SK-N-MC (cell line): Measurements from ENCODE around the gene PRLR.

DNA sequence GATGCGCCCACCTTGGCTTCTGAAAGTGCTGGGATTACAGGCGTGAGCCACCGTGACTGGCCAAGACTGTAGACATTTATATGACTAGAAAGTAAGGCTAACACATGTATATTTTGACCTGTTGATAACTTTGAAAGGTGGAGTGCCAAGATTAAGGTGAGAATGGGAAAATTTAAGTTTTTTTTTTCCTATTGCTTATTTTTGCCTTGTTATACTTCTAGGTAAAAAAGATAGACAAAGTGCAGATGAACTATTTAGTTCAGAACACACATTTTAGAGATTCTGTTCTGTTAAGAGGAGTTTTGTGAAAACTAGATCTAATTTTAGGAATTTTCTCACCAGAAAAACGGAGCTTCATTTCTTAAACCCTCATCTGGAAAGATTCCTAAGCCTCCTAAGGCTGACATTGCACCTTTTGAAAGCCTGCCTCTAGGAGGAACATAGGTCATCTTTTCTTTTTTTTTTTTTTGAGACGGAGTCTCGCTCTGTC is 7.9 kb downstream of the SUB1 start:
- RRBS, result no CpG with 5 or more reads among the region's 6 CpGs

- RRBS, result no CpG with 5 or more reads among the region's 10 CpGs
These were observed 9.2 kb downstream of the SUB1 start for GRCh38 chr5:32594575-32594991.

- RRBS, result no CpG with 5 or more reads among the region's 4 CpGs
These were observed 297.6 kb downstream of the NPR3 start for GRCh38 chr5:33008740-33009132.

DNA sequence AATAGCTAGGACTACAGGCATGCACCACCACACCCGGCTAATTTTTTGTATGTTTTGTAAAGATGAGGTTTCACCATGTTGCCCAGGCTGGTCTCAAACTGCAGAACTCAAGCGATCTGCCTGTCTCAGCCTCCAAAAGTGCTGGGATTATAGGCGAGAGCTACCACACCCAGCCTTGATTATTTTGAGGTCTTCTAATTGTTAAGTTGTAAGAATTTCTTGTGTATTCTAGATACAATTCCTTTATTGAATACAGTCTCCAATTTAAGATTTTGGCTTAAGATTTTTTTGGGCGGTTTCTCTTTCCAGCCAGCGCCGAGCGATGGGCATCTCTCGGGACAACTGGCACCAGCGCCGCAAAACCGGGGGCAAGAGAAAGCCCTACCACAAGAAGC is 278.9 kb upstream of the TARS1 start:
- RRBS, result no CpG with 5 or more reads among the region's 11 CpGs

DNA sequence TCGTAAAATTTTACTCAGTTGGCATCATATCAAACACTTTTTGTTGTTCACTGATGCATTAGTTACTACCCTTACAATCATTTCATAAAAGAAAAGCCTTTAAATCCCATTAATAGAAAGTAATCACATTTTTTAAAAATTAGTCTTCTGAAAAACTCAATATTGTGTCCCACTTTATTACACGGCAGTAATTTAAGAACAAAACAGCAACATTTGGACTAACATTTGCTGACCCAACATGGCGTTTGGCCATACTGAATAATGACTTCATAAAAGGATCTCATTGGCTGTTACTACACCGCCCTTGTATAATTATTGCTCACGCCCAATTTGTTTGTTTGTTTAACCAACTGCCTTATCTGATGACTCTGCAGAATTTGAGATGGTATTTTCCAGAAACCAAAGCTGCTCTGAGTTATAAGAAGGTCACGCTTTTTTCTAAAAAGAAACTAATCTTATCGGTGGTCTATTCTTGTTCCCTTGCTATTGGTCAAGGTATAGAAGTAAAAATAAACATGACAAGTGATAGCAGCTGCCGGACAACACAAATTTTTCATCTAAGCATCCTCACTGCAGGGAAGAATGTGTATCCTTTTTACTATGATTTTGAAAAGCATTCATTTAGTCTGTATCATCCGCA is 200.2 kb upstream of the TARS1 start:
- RRBS, result no CpG with 5 or more reads among the region's 9 CpGs

DNA sequence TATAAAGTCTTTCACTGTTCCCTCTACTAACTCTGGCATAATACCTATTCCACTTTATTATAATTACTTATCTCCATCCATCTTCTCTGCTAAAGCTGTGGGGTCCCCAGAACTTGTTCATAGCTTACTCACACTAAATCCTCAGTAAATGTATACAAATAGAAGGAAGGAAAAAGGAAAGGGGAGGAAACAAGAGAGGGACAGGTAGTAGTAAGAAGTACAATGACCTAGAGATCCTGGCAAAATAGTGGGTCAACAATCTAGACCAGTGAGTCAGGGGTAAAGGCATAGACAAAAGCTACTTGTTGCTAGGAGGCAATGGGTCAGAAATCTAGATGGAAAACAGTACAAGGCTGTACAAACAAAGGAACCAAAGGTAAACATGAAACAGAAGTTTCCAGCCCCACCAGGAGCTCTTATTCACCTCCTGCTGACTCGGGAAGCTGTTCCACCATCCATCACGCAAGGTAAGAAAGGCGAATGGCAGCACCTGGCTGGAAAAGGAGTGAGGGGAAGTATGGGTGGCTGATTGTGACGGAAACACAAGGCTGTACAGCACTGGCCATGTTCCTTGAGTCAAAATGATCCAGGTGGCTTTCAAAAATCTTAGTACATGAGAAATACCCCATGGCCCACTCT is 70.6 kb upstream of the RAI14 start:
- RRBS, result no CpG with 5 or more reads among the region's 4 CpGs

- RRBS, result no CpG with 5 or more reads among the region's 5 CpGs
These were observed 70.0 kb upstream of the RAI14 start for GRCh38 chr5:34586059-34586509.

DNA sequence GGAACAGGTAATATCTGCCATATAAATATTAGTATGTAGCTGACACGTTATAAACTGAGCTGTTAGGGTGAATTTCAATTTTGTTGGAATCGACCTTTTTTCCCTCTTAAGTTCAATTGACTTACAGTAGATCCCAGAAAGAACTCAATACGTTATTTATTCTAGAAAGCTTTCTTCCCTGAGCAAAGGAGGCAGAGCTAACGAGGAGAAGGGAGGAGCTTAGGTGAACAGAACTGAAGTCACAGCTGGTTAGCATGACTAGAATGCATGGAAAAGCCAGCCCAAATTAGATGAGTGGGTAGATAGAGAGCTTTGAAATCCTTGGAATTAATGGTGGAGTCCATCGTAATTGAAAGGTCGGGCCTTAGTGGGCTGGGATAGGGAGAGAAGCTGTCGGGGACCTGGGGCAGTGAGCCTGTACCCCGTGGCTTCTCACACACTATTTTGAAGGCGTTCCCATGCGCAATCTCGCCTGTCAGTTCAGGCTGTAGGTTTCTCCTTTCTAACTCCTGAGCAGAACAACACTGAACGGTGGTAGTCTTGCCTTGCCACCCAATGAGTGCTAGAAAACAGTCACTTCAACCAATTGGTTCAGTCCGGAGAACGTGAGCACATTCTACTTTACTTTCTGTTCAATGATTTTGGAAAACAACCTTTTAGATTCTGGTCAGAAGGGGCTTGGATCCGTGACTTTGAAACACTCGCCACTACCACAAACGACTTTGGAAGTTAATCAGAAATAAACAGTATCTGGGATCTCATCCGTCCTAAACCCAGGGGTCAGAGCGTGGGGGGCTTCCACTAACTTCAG is 736 bp upstream of the RAI14 start:
- RRBS, result no CpG with 5 or more reads among the region's 19 CpGs

GRCh38 chr5:34657516-34658015 is 1.4 kb downstream of the RAI14 start:
- RRBS, result no CpG with 5 or more reads among the region's 20 CpGs

GRCh38 chr5:35230166-35230758 is at the start of gene PRLR:
Gene PRLR (minus strand): TSS chr5:35230487.
- RRBS, result 2% methylated on average over 5 of the region's 33 CpGs

DNA sequence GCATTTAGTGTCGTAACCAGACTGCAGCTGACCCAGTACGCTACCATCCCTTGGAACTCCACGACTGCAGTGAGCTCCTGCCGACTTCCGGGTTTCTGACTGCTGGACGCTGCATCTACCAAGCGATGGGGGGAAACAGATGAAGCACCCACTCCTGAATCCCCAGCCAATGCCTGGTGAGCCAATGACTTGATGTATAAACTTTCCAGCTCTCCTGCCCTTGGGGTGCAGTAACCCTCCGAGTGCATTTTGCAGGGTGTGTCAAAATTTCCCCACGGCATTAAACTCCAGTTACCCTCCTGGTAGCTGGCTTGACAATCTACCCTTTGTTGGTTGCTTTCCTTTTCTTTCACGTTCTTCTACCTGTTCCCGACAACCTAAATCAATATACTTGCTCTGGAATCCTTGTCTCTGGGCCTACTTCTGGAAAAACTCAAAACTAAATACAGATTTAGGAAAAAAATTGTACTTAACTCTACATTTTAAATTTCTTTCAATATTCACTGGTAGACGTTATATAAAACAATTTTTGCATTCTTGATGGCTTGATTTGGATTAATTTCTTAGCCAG is 174.6 kb upstream of the PRLR start:
- RRBS, result no CpG with 5 or more reads among the region's 12 CpGs

- RRBS, result no CpG with 5 or more reads among the region's 1 CpG
These were observed 39.5 kb upstream of the IL7R start for GRCh38 chr5:35817164-35817557.

GRCh38 chr5:35858713-35859953 is 2.4 kb downstream of the IL7R start:
- RRBS, result no CpG with 5 or more reads among the region's 7 CpGs

DNA sequence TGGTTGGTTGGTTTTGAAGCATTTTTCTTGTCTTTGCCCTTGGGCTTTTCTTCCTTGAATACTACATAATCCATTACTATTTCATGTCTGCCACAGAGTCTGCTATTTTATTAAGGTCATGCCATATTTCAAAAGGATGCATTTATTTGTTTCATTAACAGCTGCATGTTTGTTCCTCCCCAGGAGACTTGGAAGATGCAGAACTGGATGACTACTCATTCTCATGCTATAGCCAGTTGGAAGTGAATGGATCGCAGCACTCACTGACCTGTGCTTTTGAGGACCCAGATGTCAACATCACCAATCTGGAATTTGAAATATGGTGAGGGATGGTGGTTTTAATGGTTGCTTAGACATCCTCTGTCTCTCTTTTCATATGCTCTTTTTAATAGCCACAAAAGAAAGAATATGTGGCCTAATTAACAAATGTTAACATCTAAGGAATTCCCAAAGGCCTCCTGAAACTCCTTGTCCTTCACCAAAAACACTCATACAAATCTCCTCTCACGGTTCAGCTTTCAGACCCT is 4.0 kb downstream of the IL7R start:
- RRBS, result no CpG with 5 or more reads among the region's 2 CpGs

GRCh38 chr5:36240722-36241725 is 701 bp downstream of the NADK2 start:
- RRBS, result 1% methylated on average over 42 of the region's 78 CpGs

DNA sequence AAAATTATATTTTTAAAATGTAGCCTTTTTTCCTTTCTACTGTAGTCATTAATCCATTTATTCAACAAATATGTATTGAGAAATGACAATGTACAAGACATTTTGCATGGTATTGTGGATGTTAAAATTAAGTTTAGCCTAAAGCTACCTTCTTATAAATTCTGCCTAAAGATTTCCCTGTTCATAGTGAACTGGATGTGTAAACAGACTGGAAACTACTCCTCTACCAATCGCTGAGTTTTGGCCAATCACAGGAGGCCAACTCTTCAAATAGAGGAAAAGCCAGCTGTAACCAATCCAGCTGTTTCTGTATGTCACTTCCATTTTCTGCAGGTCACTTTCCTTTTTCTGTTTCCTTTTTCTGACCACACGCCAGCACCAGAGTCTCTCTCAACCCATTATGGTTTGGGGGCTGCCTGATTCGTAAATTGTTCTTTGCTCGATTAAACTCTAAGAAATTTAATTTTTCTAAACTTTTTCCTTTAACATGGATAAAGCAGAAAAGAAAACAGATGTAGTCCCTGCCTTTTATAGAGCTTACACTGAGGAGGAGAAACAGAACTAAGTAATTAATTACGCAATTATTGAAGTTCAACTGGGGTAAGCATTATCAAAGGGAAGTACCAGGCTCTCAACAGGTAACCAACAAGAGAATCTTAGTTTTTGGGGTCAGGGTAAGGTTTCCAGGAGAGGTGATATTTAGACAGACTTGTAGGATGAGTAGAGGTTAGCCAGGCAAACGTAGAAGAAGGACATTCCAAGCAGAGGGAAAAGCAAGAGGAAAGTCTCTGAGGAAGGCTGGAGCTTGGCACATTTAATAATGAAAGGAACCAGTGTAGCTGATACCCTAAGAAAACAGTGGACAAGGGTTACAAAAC is 27.7 kb downstream of the RANBP3L start:
- RRBS, result no CpG with 5 or more reads among the region's 6 CpGs

DNA sequence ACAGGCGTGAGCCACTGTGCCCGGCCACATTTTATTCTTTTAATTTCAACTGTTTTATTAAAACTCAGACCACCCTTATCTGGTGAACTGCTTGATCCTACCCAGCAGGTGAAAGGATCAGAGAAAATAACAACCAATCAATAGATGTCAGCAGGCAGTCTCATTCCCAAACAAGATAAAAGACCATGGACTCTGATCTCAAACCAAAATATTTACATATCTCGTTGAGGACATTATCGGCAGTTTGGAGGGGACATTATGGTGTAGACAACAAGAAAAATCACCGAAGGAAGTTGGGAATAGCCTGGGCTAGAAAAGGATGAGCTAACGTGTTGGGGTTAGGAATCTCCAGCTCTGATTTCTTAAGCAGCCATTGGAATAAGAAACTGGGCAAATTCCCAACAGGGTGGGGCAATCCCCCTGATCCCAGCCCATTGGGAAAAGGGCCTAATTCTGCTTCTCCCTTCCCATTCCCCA is 101.6 kb upstream of the RANBP3L start:
- RRBS, result no CpG with 5 or more reads among the region's 6 CpGs

DNA sequence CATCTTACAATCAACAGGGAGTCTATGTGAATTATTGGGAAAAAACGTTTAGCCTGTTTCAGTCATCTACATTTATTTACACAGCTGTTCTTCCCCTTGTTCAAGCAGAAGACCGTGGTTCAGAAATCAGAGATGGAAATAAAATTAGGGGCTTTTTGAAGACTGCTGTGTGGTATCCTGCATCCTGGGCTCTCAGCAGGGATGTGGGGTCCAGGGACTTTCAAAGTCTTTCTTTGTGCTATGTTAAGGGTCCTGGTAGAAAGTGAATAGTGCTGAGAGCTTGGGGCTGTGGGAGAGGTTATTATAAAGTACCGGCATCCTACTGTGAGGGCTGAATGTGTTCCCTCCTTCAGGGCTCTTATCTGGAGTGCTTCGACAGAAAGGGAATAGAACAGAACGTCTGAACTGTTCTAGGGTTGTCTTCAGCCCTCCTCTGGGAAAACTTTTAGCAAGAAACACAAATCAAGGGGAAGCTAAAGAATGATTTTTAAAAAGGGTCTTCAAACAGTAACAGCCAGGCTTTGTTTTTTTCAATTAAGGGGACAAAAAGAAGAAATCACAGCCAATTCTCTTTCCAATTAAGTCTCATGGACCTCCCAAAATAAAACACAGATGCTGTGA is 15.8 kb upstream of the SLC1A3 start:
- RRBS, result no CpG with 5 or more reads among the region's 5 CpGs

DNA sequence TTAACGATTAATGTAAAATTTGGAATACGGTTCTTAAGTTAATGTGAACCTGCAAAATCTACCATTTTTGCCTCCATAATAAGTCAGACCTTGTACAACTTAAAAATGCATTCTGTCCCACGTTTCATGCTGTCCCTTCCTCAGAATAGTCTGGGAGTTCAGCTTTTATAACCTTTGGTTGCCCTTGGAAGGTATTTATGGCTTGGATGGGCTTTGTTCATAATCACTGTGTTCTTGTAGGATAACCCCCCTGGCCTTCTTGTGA is 41.9 kb downstream of the SLC1A3 start:
- RRBS, result no CpG with 5 or more reads among the region's 3 CpGs

DNA sequence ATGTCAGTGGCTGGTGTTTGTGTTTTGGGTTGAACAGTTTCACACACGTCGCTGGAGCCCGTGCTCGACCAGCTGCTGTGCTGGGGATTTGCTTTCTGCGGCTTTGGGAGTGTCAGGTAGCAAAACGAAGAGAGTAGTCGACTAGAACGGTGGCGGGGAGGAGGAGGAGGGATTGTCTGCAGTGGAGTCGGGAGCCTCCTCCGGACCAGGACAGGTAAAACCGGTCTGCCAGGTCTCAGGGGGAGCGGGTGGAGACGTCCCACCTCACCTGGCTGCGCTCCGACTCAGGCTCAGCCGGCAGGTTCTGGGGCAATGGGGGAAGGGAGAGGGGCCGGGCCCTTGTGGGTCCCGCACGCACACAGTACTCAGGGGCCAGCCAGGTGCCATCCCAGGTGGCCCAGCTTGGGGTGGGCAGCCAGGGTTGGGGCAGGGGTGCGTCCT is 131.4 kb upstream of the NIPBL start:
- RRBS, result 40% methylated on average over 6 of the region's 21 CpGs